Left common carotid artery plus branches (tissue), 1 donor: ENCODE measurements around the gene ANP32B.

DNA sequence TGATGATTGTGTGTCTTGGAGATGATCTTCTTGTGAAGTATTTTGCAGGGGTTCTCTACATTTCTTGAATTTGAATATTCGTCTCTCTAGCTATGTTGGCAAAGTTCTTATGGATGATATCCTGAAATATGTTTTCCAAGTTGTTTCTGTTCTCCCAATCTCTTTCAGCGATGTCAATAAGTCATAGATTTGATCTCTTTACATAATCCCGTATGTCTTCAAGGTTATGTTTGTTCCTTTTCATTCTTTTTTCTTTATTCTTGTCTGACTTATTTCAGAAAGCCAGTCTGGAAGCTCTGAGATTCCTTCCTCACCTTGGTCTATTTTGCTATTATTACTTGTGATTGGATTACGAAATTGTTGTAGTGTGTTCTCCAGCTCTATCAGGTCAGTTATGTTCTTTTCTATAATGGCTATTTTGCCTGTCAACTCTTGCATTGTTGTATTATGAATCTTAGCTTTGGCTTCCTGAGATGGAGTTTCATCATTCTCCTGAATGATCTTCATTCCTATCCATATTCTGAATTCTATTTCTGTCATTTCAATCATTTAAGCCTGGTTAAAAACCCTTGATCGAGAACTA is 16.1 kb upstream of the ZNF510 start:
- PRO-cap: no peak

GRCh38 chr9:96818725-96819250 is 35.5 kb downstream of the ZNF782 start:
- PRO-cap: no peak

DNA sequence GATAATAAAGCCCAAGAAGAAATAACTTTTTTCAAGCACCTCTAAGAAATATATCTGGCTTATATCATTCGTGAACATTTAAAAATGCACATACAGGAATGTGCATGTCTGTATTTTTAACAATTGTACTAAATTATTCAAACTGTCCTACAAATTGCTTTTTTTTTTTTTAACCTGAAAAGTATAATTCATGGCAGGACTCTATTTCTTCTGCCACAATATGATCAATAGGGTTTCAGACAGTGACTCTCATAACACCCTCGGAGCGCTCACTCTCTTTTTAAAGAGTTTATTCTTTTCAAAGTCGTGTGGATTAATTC is 36.0 kb upstream of the NUTM2G start:
- PRO-cap: no peak

DNA sequence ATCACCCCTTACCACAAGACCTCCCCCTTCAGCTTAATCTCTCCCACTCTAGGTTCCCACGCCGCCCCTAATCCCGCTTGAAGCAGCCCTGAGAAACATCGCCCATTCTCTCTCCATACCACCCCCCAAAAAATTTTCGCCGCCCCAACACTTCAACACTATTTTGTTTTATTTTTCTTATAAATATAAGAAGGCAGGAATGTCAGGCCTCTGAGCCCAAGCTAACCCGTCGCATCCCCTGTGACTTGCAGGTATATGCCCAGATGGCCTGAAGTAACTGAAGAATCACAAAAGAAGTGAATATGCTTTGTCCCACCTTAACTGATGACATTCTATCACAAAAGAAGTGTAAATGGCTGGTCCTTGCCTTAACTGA is 88.1 kb upstream of the CCDC180 start:
- PRO-cap: no peak

DNA sequence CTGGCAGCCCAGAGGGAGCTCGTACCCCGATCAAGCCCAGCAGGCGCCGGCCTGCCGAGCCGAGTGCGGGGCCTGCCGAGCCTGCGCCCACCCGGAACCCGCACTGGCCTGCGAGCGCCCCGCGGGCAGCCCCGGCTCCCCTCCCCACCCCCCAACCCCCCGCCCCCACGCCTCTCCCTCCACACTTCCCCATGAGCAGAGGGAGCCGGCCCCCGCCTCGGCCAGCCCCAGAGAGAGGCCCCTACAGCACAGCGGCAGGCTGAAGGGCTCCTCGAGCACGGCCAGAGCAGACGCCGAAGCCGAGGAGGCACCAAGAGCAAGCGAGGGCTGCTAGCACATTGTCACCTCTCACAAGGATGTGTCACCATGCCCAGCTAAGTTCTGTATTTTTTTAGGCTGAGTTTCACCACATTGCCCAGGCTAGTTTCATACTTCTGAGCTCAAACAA is 36.1 kb upstream of the CCDC180 start:
- PRO-cap: no peak

DNA sequence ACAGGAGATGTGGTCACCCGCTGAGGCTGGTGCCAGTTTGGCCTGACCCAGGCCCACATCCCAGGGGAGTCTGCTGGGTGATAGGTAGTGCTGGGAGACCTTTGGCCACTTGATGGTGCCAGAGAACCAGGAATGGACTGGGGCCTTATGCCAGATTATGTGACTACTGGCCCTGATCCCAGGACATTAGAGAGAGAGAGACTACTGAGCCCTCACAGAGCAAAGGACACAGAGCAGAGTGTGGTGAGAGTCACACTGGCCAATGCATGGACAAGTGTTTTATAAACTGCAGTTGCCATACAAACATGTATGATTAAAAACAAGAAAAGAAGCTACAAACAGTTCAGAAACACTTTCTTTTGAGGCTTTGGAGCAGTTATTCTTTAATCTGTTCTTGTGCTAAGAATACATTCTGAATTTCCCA is 32.8 kb upstream of the TMOD1 start:
- PRO-cap: no peak

GRCh38 chr9:97557479-97558238 is 56.2 kb downstream of the TMOD1 start:
- PRO-cap: no peak

DNA sequence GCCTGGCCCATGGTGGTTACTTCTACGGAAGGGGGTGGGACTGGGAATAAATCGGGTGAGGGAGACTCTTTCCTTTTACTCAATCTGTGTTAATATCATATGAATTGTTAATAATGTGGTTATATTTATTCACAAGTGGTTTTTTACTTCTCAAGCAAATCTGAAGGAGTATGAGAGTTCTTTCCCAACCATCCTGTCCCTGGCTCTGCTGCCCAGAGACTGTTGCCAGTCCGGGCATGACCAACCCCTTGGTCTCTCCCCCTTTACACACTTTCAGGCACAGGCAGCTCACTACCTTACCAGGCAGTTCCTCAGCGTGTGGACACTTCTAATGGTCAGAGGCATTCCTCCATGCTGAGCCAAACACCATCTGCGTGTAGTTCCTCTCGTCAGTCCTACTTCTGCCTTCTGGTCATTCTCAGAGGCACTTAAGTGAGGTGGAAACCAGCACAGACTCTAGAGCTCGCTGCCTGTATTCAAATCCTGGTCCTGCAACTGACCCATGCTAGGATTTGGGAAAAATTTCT is 56.2 kb downstream of the TSTD2 start:
- PRO-cap: no peak

DNA sequence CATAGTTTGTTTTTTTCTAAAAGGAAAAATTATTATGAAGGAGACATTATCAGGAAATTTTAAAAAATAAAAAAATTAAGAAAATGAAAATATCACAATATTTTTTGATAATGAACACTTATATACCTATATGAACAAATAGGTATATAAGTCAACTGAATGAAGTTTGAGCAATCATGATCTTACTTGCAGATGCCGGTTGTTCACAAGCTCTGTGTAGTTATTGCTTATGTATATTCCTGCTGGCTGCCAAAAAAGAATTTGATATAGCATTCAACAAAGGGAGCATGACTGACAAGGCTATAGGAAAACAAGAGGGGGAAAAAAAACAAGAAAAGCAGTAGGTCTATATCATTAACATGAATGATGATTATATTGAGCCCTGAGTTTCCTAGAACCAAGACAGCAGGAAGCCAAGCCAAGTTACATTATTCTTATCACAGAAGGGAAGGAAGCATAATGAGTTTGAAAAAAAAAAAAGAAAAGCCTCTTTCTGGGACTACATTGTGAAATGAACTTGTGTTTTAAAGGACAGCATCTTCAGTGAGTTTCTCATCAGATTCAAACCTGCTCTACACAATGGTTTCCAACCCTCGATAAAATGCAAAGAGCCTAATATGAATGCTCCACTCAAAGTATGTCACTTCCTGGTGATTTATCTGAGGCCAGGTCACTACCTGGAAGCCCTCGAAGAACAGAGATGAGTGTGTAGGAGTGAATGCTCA is 41.0 kb downstream of the TSTD2 start:
- PRO-cap: no peak

DNA sequence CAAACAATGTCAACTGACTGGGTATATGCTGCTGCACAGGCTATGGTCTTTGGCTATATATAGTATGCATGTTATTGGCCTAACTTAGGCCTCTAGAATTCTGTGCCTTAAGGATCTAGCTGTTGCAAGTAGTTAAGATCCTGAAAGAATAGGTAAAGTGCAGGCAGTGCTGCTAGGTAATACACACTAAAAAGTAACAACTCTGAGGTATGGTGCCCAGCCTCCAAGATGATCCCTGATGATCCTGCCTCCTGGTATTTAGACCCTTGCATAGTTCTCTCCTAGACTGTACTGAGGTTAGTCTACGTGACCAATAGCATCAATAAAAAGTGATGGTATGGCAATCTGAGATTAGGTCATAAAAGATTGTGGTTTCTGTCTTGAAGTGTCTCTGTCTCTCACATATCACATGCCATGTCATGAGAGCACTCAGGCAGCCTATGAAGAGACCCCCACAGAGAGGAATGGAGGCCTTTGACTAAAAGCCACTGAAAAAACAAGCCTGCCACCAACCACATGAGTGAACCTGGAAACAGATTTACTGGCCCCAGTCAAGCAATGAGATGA is 9.2 kb downstream of the TSTD2 start:
- PRO-cap: no peak

- PRO-cap: no peak
Observed at GRCh38 chr9:97851732-97852846, 937 bp upstream of the FOXE1 start.

- PRO-cap: no peak
Observed at GRCh38 chr9:97930777-97931529, 7.0 kb downstream of the HEMGN start.

DNA sequence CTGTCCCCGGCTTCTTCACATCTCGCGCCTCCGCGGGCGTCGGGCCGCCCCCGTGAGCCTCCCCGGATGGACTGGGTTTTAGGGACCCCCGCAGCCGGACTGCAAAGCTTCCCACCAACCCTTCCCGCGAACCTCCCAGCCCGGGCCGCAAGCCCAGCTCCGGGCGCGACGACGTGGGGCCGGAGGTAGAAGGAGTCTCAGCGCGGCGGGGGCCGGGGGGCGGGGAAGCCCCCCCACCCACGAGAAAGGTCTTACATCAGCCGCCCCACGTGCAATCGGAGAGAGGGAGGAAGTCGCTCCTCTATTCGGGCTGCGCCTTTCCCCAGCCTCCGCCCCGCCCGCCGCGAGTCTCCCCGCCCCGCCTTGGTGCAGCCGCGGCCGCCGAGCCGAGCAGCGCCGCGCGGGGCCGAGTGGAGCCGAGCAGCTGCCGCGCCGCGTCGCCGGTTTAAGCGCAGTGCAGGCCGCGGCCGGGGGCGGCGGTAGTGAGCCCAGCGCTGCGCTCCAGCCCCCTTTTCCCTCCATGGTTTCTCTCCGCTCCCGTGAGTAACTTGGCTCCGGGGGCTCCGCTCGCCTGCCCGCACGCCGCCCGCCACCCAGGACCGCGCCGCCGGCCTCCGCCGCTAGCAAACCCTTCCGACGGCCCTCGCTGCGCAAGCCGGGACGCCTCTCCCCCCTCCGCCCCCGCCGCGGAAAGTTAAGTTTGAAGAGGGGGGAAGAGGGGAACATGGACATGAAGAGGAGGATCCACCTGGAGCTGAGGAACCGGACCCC is at the start of gene ANP32B:
Gene ANP32B, plus strand, starts transcription at position 510 of the 771 bp plus-strand sequence.
- PRO-cap: bidirectional peak, plus-strand start at position 521 of the sequence, minus-strand start at position 199 of the sequence

GRCh38 chr9:97985639-97986042 is 2.5 kb downstream of the ANP32B start:
- PRO-cap: no peak

DNA sequence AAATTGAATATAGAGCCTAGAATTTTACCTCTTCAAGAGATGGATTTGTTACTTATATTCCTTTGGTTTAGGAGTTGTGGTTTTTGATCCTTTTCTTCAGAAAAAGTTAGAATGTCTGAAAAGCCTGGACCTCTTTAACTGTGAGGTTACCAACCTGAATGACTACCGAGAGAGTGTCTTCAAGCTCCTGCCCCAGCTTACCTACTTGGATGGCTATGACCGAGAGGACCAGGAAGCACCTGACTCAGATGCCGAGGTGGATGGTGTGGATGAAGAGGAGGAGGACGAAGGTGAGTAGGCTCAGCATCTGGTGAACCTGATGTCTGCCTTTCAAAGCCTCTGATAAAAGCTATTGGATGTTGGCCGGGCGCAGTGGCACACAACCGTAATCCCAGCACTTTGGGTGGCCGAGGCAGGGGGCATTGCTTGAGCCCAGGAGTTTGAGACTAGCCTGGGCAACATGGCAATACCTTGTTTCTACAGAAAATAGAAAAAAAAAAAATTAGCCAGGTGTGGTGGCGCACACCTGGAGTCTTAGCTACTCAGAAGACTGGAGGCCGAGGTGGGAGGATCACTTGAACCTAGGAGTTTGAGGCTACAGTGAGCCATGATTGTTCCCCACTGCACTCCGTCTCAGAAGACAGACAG is 21.8 kb downstream of the ANP32B start:
- PRO-cap: no peak

GRCh38 chr9:98066126-98066684 is 9.7 kb downstream of the NANS start:
- PRO-cap: no peak

DNA sequence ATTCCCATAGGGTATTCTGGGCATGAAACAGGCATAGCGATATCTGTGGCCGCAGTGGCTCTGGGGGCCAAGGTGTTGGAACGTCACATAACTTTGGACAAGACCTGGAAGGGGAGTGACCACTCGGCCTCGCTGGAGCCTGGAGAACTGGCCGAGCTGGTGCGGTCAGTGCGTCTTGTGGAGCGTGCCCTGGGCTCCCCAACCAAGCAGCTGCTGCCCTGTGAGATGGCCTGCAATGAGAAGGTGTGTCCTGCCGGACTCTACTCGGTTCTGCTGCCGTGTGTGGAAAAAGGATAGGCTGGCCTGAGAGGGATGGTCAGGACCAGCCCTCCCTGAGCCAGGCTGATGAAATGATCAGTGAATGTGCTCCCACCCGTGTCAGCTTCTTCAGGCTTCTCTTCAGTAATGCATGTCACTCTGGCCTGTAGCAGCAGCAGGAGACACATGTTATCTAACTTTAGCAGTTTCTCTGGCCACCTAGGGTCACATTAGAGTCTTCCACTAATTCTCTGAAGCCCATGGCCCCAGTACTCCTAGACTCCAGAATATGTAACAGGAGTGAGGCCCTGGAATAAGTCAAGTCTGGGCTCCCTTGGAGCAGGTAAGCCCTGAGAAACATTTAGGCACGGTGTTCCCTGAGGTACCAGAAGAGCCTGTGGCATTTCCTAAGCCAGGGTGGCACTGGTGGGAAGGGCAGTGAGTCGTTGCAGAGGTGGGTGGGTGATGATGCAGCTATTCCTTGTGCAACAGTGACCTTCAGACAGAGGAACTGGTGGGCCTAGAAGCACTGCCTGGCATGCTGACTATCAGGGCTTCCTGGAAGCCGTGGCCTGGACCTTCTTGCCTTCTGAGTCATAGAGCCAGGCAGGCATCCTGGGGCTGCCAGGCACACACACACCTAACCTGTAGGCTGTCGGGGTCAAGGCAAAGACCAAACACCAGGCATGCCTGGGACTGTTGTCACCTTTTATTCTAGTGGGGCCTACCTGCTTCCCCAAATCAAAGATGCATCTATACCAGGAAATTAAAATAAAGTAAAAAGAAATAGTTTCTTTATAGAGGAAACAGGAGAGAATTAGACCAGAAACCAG is 24.7 kb downstream of the NANS start:
- PRO-cap: no peak

DNA sequence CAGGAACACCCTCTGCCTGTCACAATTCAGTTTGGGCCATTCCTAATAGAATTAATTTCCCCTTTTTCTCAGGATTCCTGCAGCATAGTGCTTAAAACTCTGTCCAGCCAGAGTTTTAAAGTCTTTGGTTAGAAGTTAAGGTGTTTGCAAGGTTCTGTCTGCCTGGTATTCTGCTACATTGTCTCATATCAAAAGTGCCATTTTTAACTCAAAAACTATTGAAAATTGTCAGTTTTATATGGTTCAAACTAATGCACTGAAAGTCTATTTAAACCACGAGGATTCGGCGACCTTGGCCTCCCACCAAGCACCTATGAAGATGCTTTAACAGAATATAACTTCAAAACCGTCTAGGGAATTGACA is 29.0 kb downstream of the NANS start:
- PRO-cap: no peak

- PRO-cap: no peak
Observed at GRCh38 chr9:98108119-98108348, 11.0 kb downstream of the TRIM14 start.

- PRO-cap: no peak
Observed at GRCh38 chr9:98129375-98129989, 10.5 kb upstream of the TRIM14 start.